PC-3 (cell line): ENCODE measurements around the genes TNFRSF18, TNFRSF4, B3GALT6, UBE2J2 and PUSL1.

DNA sequence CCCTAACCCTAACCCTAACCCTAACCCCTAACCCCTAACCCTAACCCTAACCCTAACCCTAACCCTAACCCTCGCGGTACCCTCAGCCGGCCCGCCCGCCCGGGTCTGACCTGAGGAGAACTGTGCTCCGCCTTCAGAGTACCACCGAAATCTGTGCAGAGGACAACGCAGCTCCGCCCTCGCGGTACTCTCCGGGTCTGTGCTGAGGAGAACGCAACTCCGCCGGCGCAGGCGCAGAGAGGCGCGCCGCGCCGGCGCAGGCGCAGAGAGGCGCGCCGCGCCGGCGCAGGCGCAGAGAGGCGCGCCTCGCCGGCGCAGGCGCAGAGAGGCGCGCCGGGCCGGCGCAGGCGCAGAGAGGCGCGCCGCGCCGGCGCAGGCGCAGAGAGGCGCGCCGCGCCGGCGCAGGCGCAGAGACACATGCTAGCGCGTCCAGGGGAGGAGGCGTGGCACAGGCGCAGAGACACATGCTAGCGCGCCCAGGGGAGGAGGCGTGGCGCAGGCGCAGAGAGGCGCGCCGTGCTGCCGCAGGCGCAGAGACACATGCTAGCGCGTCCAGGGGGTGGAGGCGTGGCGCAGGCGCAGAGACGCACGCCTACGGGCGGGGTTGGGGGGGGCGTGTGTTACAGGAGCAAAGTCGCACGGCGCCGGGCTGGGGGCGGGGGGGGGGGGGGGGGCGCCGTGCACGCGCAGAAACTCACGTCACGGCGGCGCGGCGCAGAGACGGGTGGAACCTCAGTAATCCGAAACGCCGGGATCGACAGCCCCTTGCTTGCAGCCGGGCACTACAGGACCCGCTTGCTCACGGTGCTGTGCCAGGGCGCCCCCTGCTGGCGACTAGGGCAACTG, 115.9 kb downstream of the OR4F5 start:
- RAMPAGE, long total RNA, result no peak

DNA sequence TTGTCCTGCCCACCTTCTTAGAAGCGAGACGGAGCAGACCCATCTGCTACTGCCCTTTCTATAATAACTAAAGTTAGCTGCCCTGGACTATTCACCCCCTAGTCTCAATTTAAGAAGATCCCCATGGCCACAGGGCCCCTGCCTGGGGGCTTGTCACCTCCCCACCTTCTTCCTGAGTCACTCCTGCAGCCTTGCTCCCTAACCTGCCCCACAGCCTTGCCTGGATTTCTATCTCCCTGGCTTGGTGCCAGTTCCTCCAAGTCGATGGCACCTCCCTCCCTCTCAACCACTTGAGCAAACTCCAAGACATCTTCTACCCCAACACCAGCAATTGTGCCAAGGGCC, 119.1 kb downstream of the OR4F5 start:
- RAMPAGE, long total RNA, result no peak

DNA sequence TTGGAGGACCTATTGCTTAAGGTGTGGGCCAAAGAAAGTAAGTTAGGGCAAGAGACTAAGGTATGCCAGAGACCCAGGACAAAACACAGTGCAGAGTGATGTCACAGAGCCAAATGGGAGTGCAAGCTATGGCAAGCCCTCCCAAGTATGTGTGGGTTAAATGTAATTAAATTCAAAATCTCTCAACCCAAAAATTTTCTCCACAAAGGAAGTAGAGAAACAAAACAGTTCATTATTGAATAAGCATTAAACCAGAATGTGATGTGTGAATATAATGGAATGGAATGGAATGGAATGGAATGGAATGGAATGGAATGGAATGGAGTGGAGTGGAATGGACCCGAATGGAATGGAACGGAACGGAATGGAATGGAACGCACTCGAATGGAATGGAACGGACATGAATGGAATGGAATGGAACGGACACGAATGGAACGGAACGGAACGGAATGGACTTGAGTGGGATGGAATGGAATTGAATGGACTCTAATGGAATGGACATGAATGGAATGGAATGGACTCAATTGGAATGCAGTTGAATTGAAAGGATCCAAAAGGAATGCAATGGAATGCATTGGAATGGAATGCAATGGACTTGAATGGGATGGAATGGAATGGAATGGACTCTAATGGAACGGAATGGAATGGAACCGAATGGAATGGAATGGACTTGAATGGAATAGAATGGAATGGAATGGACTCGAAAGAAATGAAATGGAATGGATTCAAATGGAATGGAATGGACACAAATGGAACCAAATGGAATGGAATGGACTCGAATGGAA, 102.2 kb upstream of the OR4F16 start:
- RAMPAGE, long total RNA, result no peak

DNA sequence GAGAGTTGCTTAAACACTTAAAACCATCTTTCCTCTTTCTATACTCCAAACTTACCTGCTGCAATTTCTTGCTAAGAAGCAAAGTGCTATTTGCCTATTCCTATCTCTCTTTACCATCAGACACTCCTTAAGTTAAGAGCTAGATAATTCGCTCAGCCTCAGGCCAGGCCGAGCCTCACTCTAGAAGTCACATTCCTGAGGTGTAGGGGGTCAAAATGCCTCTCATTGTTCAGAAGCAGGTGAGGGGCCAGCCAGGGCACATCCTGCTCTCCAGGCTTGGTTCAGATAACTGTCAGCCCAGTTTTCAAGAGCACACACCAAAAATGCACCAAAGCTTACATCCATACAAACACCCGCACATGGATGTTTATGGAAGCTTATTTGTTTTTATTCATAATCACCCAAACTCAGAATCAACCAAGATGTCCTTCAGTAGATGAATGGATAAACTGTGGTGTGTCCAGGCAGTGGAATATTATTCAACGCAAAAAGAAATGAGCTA, 78.0 kb upstream of the SAMD11 start:
- RAMPAGE, long total RNA, result no peak

DNA sequence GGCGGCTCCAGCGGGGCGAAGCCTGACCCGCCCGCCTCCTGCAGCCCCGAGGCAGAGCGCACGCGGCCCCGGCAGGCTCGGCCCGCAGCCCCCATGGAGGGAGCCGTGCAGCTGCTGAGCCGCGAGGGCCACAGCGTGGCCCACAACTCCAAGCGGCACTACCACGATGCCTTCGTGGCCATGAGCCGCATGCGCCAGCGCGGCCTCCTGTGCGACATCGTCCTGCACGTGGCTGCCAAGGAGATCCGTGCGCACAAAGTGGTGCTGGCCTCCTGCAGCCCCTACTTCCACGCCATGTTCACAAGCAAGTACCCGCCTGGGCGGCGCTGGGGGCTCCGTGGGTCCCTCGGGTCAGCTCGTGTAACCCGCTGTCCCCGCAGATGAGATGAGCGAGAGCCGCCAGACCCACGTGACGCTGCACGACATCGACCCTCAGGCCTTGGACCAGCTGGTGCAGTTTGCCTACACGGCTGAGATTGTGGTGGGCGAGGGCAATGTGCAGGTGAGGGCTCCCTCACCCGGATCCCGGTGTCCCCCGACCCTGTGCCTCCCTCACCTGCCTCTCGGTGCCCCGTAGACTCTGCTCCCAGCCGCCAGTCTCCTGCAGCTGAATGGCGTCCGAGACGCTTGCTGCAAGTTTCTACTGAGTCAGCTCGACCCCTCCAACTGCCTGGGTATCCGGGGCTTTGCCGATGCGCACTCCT, 1.0 kb downstream of the KLHL17 start:
- RAMPAGE, long total RNA, result no peak

- RAMPAGE, long total RNA, result no peak
Measured at GRCh38 chr1:965047-965941, 988 bp upstream of the PLEKHN1 start.

DNA sequence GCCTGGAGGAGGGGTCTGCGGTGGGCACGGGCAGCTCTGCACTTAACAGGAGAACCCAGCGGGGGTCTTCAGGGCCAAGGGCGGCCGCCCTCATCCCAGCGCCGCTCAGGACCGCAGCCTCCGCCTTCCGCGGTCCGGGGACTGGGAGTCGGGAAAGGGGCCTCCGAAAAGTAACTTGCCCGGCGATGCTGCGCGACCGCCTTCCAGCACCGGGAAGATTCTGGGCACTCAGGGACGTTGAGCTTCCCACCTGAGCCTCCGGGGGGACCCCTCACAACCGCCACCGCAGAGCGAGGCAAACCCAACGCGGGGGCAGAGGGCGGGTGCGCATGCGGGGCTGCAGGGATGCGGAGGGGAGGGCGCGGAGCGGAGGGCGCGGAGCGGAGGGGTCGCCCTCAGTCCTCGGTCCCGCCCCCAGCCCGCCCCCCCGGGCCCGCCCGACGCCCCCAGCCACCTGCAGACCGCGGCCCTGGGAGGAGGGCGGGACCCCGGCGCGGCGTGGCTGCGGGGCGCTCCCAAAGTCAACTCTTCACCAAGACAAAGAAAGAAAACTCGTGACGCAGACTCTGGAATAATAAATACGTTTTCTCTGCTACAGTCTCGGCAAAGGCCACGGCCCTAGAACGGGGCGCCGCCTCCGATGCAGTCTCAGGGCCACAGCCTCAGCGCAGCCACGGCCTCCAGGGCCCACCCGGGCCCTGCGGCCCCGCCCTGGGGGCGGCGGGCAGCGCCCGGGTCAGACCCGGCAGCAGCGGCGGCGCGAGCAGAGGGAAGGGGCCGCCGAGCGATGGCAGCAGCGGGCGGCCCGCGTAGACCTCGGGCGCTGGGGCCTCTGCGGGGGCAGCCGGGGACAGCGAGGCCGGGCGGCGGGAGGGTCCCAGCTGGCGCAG, 1.3 kb downstream of the HES4 start:
- RAMPAGE, long total RNA, result no peak

DNA sequence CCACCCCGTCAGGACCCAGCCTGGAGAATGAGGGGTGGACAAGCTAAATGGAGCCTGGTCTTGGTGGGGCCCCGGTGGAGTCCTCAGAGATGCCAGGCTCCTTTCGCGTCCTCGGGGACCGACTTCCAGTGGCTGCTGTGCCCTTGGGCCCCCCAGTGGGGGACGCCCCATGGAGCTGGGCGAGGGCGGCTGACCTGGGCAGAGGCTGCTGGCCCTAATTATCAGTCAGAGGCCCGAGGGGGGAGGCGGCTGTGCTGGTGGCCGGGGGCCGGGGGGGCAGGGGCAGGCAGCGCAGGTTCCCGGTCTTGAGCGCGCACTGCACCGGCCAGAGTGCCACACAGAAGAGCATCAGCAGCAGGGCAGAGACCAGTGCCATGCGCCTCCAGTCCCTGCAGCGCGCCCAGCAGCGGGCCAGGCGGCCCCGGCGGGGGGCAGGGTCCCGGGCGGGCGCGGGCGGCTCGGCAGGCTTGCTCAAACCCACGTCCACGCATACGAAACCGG, 2.5 kb downstream of the RNF223 start:
- RAMPAGE, long total RNA, result no peak

DNA sequence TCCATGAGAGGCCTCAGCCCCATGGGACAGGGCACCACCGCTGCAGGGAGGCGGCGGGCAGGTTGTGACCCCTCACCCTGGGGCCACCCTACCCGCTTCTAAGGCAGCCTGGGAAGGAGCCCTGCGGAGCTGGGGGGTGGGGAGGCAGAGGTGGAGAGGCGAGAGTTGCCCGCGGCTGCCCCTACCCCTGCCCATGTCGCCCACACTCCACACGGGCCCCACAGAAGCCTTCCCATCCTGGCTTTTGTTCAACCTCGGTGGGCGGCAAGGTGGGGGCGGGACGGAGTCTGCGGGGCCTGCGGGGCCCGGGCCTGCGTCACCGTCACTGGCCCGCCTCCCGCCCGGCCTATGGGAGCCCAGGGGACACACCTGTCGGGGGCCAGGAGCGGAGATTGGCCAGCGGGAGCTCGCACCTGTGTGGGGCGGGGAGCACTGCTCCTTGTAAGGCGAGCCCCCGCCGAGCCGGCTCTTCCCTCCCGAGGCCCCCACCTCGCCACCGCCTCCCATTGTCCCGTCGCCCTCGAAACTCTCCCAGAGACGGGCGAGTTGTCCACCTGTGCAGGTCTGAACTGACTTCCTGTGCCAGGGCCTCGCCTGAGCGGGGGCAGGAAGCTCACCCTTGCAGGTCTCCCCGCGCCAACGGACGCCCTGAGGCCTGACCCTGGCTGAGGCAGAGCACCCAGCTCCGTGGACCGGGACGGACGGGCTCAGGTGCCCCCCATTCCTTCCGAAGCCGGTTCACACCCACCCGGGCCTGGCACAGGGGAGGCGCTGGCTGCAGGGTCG, 11.1 kb upstream of the TTLL10 start:
- RAMPAGE, long total RNA, result no peak

GRCh38 chr1:1206482-1207017, at the start of gene TNFRSF18:
TSS of gene TNFRSF18 (minus strand) at chr1:1206592.
- RAMPAGE, long total RNA, result no peak

- RAMPAGE, long total RNA, result no peak
Measured at GRCh38 chr1:1213864-1214504, at the start of gene TNFRSF4. TSS of gene TNFRSF4 (minus strand) at chr1:1214153.

DNA sequence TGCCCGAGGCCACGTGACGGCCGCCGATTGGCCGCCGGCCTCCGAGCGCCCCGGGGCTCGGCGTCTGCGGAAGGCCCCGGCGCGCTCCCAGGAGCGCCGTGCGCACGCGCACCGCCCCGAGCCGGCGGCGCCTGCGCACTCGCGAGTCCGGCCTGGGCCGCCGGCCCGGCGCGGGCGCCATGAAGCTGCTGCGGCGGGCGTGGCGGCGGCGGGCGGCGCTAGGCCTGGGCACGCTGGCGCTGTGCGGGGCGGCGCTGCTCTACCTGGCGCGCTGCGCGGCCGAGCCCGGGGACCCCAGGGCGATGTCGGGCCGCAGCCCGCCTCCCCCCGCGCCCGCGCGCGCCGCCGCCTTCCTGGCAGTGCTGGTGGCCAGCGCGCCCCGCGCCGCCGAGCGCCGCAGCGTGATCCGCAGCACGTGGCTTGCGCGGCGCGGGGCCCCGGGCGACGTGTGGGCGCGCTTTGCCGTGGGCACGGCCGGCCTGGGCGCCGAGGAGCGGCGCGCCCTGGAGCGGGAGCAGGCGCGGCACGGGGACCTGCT, at the start of gene B3GALT6:
Gene B3GALT6 (plus strand): TSS at position 138 of the 538 bp plus-strand sequence.
- RAMPAGE, long total RNA, result no peak

- RAMPAGE, long total RNA, result no peak
Measured at GRCh38 chr1:1233739-1234461, 1.9 kb downstream of the B3GALT6 start.

DNA sequence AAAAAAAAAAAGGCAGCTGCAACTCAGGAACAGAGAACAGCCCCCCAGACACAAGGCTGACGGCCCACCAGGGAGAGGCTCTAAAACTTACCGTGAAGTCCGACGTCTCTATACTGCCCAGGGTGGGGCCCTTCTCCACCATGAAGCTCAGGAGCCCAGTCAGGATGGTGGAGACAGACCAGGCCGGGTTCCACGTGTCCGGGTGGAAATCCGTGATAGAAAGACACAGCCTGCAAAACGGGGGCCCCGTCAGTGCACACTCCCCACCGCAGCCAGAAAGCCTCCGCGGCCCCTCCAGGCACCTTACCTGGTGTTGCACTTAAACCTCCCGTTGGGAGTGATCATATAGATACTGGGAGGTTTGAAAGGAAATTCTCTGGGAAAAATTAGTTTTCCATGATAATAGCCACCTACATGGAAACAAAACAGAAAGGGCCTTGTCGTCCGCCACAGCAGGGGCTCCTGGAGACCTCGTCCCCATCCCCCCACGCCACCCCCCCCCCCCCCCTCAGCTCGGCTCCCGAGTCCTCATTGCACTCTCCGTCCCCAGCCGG, 10.5 kb upstream of the C1QTNF12 start:
- RAMPAGE, long total RNA, result no peak

GRCh38 chr1:1267640-1268600, 5.7 kb downstream of the UBE2J2 start:
- RAMPAGE, long total RNA, result no peak

DNA sequence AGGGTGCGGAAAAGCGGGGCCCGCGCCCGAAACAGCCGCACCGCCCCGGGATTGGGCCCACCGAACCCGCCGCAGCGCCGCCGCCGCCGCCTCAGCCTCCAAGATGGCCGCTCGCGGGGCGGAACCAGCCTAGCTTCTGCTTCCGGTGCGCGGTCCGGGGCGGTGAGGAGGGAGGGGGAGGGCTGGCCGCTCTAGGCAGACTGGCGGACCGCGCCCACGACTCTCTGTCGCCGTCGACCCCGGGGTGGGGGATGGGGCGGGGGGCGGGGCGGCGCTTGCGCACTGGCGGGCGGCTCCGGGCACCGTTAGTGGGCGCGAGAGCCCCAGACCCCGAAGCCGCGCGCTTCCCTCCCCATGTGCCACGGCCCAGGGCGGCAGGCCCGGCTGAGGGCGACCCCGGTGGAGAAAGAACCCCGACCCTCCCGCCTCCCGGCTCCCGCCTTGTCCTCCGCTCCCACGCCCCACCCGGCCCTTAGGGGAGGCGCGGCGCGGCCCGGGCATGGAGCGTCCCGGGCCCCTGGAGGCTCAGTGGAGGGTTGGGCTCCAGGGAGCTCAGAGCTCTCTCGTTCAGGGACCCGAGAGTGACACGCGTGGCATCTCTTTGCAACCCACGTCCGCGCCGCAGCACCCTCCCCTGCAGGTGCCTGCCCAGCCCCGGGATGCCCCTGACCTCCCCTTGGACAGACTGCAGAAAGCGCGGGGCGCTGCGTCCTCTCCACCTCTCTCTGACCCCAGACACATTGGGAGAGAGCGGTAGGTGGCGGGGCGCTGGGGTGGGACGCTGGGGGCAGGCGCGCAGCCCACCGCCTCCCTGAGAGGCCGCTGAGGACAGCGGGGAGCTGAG, at the start of gene UBE2J2:
Gene UBE2J2 (minus strand): TSS at position 126 of the 844 bp plus-strand sequence.
- RAMPAGE, long total RNA, result no peak

DNA sequence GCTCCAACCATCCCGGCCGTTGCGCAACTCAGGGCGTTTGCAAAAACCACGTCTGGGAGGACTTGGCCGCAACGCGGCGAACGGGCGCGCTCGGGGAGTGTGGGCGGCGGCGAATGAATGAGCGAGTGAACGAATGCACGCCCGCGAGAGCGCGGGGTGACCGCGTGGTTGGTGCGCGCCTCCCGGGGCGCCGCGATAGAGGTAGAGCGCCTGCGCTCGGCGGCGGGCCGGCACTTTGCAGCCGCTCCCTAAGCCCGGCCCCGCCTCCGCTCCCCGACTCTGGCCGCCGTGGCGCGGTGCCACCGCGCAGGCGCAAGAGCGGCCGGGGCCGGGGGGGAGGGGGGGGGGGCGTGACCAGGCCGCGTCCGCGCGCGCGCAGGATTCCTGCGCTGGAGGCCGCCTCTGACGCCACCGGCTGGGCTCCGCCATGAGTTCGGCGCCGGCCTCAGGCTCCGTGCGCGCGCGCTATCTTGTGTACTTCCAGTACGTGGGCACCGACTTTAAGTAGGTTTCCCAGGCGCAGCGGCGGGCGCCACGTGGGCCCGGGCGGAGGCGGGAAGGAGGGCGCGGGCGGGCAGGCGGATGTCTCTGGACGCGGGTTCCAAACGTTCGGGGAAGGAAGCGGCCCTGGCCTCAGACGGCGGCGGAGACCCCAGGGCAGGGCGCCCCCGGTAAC, at the start of gene PUSL1:
Gene PUSL1 (plus strand): TSS at position 381 of the 676 bp plus-strand sequence.
- RAMPAGE, long total RNA, result no peak

GRCh38 chr1:1346624-1347134, 2.5 kb downstream of the DVL1 start:
- RAMPAGE, long total RNA, result no peak

GRCh38 chr1:1372843-1373264, 2.2 kb downstream of the AURKAIP1 start:
- RAMPAGE, long total RNA, result no peak

DNA sequence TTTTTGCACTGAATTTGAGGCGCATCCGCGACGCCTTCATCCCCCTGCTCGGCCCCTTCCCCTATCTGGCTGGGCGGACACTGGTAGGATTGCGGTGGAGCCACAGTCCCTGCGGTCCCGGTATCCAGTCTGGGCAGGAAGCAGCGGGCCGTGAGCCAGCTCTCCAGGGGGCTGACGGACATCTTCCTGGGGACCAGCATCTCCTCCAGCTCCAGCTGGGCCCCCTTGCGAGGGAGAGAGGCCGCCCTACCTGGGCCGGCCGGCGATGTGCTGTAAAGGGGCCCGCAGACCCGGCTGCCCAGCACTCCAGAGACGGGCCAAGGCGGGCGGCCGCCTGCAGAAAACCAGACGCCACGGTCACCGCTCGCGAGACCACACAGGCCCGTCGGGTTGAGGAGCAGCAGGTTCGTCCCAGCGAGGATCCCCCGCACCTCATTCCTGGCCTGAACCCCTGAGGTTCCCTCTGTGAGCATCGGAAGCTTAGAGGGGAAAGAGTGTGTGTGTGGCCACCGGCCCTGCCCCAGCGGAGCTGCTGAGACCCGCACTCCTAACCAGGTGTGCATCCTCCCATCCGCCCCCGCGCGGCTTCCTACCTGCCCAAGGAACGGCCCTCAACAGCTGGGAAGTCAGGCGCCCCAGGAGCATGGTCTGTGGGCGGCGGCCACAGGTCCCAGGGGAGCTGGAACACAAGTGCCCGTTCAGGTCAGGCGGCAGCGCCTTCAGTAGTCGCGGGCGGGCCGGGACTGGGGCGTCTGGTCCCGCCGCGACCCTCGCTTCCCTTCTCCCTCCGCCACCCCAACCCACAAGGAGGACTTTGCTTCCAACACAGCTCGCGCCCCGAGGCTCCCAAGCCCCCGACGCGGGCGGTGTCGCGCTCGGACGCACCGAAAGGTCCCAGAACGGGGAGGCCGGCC, 638 bp downstream of the AURKAIP1 start:
- RAMPAGE, long total RNA, result no peak